ENCODE measurements around a stretch of chr20.

DNA sequence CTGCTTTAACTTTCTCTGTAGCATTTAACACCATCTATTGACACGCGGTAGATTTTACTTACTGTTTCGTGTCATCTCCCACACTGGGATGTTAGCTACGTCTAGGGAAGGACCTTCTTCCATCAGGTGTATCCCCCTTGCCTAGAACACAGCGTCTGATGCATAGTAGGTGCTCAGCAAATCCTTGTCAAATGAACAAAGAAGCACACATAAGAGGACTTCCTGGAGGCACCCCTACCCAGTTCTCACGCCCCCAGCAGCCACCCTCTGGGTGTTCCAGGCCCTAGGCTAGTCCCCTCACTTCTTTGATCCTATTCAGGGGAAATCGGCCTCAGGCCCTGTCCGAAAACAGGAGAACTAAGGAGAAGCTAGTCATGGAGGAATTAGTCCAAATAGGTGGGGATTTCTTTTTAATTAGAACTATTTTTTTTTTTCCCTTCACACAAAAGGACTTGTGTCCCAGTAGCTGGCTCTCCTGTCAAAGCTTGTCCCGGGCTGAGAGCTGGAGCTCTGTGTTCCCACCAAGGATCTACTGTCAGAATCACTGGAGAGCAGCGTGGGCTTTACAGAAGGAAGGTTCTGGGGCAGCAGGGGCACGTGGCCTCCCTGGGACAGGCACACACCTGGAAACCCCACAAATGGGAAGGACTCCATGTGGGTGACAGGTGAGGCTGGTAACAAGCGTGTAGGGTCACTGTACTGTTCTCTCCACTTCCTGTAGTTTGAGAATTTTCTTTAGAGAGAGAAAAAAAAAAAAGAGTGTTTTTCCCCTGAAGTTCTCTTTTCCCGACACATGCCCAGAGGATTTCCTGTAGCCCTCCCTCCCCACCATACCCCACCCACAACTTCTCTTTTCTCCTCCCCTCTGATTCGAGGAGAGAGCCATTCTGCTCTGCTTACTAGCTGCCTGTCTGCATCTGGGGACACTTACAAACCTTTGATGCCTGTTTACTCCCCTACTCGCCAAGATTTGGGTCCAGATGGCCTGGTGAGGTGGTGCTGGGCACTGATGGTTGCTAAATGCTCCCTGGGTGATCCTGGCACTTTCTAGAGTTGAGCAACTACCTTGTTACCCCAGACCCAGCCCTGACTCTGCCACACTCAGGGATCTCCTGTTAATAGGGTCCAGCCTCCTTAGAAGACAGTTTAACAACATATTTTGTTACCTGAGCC, 84.3 kb upstream of the SIRPA start:
- PRO-cap = no peak

DNA sequence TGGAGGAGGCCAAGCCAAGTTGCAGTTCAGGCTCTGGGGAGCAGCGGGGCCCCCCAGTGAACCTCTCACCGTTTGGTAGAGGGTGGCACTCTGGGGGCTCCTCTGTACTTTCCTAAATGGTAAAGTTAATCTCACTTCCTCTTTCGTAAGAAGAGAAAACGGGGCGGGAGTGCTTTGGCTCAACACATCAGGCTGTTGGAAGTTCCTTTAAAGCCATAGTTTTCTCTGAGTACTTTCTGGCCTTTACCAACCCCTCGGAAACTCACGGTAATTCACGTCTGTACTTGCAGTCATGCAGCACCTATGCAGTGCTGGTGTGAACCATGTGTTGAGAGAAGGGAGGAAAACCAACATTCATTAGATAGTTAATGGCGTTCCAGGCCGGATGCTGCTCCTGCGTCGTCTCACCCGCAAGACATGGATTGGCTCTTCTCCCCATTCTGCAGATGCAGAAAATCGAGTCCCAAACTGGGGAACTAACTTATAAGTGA, 2.9 kb downstream of the SIRPA start:
- PRO-cap = no peak

- PRO-cap = no peak
Measured at GRCh38 chr20:1946573-1947681, 46.9 kb downstream of the PDYN start.

GRCh38 chr20:2103809-2104113, 2.1 kb downstream of the STK35 start:
- PRO-cap = no peak

- PRO-cap = no peak
Measured at GRCh38 chr20:2292563-2293235, 3.1 kb upstream of the TGM3 start.

GRCh38 chr20:2483743-2484371, 13.3 kb upstream of the SNRPB start:
- PRO-cap = no peak

DNA sequence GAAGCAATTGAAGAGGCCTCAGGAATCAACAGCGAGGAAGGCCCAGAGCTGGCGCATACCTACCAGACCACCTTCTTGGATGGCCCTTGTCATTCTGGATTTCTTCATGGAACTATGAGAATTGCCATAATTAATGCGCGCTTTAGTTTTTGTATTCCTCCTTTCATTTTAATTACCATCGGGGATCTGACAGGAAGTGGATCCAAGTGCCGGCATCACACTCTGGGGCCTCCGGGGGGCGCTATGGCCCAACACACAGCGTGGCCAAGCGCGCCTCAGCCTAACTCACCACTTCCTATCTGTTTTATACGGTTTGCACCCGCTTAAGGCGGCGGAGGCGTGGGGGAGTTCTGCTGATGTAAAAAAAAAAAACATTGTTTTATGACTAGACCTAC, 4.7 kb upstream of the EBF4 start:
- PRO-cap = no peak

DNA sequence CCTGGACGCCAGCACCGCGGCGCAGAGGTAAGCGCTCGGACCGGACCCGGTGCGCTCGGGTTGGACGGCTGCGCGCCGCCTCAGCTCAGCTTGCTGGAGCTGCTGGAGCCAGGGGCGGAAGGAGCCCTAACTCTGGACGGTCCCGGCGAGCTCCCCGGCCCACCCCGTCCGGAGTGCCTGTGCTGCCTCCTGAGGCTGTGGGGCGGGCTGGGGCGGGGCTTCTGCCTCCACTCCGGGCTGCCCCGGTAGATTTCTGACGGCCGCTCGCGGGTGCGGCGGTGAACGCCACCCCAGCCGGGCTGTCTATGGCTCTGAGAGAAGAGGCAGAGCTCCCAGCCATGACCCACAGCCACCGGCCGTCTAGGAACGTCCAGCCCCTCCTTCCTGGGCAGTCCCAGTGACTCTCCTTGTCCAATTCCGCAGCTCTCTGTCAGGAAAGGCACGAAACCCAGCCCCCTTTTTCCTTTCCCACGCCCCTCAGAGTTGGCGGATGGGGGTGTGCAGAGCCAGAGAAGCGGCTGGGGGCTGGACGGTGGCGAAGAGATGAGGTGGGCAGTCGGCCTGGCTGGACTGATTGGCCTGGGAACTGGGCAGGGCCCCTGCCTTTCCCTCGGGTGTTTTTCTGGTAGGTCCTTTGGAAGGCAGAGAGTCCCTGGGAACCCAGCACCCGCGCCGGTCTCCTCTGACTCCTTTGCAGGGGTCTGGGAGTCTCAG, 1.3 kb downstream of the EBF4 start:
- PRO-cap = no peak

GRCh38 chr20:2759285-2759996, 41.0 kb downstream of the CPXM1 start:
- PRO-cap = no peak

GRCh38 chr20:2798901-2799269, 1.5 kb downstream of the CPXM1 start:
- PRO-cap = no peak

DNA sequence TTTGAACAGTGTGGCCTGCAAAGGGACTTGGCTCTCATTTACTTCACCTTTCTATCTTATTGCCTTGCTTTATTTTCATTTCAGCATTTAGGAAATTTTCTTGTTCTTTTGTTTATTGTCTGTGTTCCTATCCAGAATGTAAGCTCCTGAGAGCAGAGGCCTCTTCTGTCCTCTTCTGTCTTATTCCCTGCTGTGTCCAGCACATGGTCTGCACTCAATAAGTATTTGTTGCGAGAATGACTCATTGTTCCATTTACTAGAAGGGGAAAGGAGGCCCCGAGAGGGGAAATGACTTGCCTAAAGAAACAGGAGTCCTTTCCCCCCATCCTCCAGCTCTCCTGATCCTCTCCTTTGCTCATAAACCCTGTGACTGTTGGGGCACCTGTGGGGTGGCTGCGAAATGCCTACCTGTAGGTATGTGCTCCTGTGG, 2.9 kb upstream of the PTPRA start:
- PRO-cap = no peak

GRCh38 chr20:2946814-2947157, 73.5 kb downstream of the PTPRA start:
- PRO-cap = no peak

DNA sequence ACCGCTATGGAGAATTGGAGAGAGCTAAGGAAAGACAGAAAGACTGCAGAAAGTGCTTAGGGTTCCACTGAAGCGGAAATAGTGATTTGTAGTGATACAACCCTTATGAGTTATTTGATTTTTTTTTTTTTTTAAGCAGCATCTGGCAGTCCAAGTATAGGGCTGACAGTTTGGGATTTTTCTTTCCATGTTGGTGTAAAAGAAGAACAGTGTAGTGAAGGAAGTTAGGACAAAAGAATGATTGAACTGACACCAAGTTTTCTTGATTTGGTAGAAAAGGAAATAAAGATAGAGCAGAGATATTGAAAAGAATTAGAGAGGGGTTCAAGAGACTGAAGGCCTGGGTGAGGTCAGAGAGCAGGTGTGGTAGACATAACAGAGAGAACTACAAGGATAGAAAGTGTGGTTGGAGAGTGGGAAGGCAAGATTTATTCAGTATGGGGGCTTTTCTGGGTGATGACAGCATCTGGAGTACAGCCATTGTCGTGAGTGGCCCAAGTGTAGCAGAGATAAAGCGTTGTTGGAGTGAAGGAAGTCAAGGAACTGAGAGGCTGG, 84.6 kb downstream of the PTPRA start:
- PRO-cap = no peak

- PRO-cap = no peak
Measured at GRCh38 chr20:3046683-3047406, 993 bp downstream of the MRPS26 start.

- PRO-cap = no peak
Measured at GRCh38 chr20:3168091-3169076, 5.0 kb downstream of the LZTS3 start.

DNA sequence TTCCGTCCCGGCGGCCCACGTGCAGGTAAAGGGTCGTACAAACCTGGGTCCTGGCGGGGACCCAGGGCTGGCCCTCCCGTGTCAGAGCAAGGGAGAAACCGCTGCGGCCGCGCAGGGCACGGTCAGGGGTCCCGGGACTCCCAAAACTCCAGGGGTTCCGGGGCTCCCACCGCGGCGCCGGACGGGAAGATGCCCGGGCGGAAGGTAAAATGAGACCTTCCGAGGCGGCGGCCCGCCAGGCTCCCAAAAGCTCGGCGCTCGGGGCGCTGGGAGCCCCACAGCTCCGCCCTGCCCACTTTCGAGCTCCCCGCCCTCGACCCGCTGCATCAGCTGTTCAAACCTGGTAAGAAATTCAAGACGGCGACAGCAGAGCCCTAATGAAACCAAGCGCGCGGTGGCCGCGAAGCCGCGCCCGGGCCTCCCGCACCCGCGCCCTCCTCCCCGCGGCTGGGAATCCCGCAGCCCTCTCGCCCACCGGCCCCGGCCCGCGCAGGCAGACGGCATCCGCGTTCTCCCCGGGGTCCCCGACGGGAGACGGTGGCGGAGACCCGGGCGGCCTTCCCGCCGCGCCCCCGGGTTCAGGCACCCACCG, 389 bp downstream of the SLC4A11 start:
- PRO-cap = no peak

- PRO-cap = no peak
Measured at GRCh38 chr20:3248649-3249054, 9.7 kb upstream of the SLC4A11 start.

GRCh38 chr20:3312848-3313458, 74.0 kb upstream of the SLC4A11 start:
- PRO-cap = no peak

DNA sequence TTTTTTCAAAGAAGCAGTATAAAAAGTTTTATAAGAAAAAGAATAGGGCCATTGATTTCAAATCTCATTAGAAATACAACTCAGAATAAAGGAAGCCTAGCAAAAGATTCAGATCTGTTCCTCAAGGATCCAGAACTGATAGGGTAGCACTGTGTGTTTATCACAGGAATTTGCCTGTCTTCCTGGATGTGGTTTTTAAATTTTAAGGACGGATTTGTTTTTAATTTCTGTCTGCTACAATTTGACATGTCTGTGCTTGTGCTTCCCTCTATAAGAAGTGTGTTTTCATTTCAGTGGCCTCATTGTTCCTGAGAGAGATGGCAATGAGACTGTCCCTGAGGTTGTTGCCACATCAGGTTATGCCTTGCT, 74.6 kb downstream of the ATRN start:
- PRO-cap = no peak

DNA sequence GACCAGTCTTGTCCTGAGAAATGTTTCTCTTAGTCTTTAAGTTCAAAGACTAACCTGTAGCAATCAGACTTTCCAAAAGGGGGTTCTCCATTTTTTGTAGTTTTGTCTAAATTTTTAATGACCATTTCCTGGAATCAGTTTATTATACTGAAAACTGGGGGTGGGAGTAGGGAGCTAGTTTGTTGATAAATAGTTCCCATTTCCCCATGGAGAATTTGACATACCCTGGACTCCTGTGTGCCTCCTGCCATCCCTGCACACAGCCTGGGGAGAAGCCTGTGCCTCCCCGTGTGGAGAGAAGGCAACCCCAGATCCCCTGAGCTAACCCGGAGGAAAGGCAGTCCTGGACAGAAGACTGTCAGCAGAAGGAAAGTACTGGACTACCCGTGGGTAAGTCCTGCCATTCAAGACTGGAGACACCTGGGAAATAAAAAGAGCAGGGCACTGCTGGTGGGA, 13.5 kb downstream of the GFRA4 start:
- PRO-cap = no peak